ENCODE data around the genes ACSL3, KCNE4, SCG2 and FAM124B.

DNA sequence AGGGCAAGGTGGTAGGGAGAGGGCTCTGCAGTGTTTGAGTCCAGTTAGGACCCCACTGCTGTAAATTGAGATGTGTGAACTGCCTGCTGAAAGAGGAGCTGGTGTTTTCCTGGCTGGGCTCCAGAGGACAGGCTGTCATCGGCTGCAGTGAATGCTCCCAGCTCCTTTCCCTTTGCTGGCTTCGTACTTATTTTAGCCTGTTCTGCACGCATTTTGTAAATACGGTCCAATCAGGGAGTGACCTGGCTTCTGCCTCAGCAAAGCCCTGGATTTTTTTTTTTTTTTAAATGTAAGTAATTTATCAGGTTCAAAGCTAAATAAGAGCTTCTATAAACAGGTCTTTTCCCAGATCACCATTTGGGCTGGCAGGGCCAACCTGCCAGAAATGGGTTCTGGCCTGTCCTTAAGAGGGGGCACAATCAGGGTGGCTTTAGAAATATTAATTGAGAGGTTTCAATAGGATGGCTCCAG lies 37.6 kb downstream of the SLC4A3 start:
- RRBS: no CpG with 5 or more reads among the region's 4 CpGs

- RRBS: no CpG with 5 or more reads among the region's 1 CpG
These were observed 637.8 kb downstream of the SLC4A3 start for GRCh38 chr2:220265330-220265617.

DNA sequence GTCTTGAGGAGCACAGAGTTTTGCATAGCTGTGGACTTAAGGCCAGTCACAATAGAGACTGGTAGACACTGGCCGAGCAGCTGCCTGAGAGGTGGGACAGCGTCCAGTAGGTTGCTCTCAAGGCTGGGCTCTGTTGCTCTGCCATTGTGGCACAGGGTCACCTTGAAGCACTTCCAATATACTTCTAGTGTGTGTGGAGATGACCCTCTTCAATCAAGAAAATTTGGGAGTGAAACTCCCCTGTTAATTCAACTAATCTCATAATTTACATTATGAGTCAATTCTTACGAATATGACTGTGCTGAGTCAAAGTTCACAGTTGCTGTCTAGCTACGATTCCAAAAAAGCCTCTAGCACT lies 636.3 kb downstream of the EPHA4 start:
- RRBS: no CpG with 5 or more reads among the region's 4 CpGs

GRCh38 chr2:221419715-221420802 lies 152.0 kb downstream of the EPHA4 start:
- RRBS: no CpG with 5 or more reads among the region's 17 CpGs

DNA sequence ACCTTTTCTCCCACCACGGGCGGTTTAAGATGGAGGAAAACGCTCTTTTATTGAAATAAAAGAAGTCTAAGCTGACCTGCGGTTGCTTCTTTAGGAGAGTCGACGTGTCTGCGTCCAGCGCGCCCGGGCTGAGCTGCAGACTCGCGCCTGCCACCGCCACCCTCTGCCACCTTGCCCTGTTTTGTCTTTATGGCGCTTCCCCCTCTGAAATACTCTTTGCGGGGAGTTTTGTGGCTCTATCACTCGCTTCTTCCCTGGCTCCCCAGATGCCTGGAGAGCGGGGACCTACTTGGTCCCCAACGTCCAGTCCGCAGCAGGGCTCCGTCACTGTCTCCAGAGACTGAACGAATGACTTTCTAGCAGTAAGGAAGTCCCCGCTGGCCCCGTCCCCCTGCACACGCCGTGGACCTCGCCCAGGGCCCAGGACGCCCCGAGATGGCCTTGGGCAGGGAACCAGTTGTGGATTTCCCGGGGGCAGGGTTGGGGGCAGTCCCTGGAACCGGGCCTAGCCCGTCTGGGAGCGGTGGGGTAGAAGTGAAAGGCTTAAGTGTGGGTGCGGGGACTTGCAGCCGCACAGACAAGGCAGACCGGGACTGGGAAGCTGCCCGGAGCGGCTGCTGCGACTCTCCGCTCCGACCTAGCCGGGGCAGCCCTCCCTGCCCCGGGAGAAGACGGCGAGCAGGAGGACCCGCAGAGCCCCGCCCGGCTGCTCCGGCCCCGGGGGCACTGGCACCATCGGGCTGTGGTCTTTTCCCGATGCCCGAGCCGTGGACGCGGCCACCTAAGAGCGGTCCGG lies 741 bp upstream of the EPHA4 start:
- RRBS: 2% methylated on average over 20 of the region's 57 CpGs

DNA sequence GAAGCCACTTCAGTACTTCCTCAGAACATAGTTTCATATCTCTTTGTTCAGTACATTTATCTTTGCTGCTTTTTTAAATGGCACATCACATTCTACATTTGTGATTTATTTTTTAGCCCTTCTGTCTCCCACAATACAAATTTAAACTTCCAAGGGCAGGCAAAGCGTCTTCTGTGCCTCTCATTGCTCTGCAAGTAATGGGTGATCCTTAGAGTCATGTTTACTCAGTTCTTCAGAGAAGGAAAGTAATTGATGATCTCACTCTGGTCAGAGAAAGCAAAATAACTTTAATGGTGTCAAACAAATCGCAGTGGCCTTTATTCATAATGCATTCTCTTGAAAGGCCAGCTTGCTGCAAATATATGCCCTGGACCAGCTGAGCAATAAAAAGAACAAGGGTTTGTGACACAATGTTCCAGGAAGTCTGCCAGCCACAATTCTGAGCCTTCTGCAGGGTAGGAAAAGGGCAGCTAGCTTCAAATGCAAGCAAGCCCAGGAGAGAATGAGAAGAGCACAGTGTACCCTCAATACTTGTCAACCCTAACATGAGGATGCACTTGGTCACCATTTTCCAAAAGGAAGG lies 355.8 kb downstream of the PAX3 start:
- RRBS: no CpG with 5 or more reads among the region's 2 CpGs

DNA sequence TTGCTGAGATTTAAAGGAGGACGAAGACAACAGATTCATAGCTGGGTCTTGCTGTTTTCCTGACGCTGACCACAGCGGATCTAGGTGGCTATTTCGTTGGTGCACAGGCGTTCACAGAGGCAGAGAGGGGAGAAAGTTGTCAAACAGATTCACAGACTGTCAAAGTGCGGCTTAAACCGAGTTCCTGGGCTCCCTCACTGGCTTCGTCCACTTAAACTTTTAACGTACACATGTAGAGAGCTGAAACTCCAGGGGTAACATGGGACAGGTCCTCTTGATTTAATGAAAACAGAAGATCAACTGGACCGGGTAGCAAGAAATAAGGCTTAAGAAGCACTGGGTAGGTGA lies 944 bp upstream of the ENSG00000288658 start:
- RRBS: no CpG with 5 or more reads among the region's 10 CpGs

- RRBS: no CpG with 5 or more reads among the region's 4 CpGs
These were observed 3.0 kb downstream of the FARSB start for GRCh38 chr2:222652900-222653377.

- RRBS: under 1% methylated on average over 34 of the region's 60 CpGs
These were observed at the start of gene ACSL3 for GRCh38 chr2:222860704-222861158. TSS of gene ACSL3 (plus strand) at chr2:222861036.

GRCh38 chr2:222861159-222862100 lies 594 bp downstream of the ACSL3 start:
- RRBS: 1% methylated on average over 27 of the region's 82 CpGs

DNA sequence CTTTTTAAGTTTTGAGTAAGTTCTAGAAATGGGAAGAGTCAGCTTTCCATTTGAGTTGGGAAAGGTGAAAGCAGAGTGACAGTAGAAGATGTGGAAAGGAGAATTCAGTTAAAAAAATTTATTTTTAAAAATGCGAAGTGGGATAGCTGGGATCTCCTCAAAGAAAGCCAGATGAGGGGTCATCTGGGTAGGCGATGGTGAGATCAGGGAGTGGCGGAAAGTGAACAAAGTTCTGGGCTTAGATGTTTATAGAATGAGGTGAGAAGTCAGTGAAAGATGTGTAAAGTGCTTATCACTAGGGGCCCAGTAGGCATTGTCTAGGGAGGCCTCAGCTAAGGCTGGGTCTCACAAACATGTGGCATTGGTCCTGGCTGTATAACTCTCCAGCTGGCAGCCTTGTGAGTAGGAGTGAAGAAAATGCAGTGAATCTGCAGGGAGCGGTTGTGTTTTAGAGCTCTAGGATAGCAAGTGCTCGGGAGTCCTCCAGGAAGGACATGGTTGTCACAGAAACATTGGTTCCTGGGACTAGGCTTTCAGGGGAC lies 10.4 kb downstream of the ACSL3 start:
- RRBS: no CpG with 5 or more reads among the region's 5 CpGs

- RRBS: no CpG with 5 or more reads among the region's 10 CpGs
These were observed 57.7 kb upstream of the KCNE4 start for GRCh38 chr2:222994109-222994775.

DNA sequence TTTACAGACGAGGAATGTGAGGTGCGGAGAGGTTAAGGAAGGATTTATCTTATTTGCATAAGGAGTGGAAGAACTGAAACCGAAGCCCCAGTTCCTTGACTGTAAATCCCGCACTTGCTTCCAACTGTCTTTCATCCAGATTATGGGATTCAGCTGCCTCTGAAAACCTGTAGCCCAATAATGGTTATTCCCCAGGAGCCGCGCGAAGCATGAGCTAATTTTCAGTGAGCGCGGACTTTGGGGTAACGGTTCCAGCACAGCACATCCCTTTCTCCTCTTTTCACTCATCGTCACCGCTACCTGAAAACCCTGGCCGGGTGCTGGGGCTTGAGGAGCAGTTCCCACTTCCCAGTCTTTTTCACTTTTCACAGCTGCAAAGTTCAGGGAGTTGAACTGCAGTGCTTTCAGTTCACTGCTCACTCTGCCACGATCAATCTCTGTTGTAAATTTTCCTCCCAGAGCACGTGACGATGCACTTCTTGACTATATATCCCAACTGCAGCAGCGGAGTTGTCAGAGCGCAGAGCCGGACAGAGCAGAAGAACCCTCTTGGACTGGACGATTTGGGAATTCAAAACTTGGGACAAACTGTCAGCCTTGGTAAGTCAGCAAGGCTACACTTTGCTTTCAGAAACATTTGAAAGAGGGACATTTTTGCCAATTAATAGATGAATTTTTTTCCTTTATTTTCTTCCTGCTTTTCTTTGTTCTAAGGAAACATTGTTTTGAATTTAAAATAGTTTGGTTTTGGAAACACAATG lies at the start of gene KCNE4:
KCNE4 (plus strand) TSS at position 516 of the 761 bp plus-strand sequence.
- RRBS: no CpG with 5 or more reads among the region's 20 CpGs

DNA sequence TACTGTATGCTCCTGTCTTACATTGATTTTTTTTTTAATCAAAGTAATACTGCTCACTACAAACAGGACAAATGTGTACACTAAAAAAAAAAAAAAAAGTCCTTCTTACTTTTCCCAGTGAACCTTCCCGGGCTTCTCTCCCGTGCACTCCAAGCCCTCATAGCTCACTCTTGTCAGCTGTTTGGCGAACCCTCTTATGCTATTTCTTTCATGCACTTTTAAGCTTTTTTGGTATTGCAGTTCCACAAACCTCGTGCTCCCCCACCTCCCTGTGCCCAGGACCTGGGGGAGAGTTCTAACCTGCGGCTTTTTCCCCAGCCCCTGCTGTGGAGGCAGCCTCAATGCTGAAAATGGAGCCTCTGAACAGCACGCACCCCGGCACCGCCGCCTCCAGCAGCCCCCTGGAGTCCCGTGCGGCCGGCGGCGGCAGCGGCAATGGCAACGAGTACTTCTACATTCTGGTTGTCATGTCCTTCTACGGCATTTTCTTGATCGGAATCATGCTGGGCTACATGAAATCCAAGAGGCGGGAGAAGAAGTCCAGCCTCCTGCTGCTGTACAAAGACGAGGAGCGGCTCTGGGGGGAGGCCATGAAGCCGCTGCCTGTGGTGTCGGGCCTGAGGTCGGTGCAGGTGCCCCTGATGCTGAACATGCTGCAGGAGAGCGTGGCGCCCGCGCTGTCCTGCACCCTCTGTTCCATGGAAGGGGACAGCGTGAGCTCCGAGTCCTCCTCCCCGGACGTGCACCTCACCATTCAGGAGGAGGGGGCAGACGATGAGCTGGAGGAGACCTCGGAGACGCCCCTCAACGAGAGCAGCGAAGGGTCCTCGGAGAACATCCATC lies 721 bp downstream of the KCNE4 start:
- RRBS: 1% methylated on average over 6 of the region's 38 CpGs

- RRBS: under 1% methylated on average over 9 of the region's 14 CpGs
These were observed at the start of gene SCG2 for GRCh38 chr2:223602051-223602557. TSS of gene SCG2 (minus strand) at chr2:223602361.

GRCh38 chr2:224400838-224401607 lies 884 bp downstream of the FAM124B start:
- RRBS: 86% methylated on average over 2 of the region's 22 CpGs

GRCh38 chr2:224401608-224402363 lies at the start of gene FAM124B:
TSS of gene FAM124B (minus strand) at chr2:224402107.
- RRBS: 81% methylated on average over 2 of the region's 20 CpGs

GRCh38 chr2:224864712-224865192 lies 148.6 kb upstream of the CCDC195 start:
- RRBS: no CpG with 5 or more reads among the region's 2 CpGs

DNA sequence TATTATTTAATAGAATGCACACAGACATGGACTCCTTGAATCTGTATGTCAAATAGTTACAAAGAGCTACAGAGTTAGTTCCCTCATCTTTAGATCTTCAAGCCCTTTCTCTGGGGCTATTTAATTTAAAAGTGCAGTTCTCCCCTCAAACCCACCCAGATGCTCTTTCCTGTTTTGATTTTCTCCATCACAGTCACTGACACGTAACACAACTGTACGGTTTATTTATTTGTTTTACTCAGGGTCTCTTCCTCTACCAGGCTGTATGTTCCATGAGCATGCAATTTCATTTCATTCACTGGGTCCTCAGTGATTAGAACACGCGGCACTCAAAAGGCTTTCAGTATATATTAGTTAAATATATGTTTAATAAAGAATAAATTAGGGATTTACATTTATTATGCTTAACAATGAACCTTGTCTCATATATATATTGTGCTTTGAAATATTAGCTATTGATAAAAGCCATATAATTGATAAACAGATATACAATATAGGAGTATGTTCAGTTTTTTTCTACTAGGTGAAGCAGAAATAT lies 94.6 kb downstream of the DOCK10 start:
- RRBS: no CpG with 5 or more reads among the region's 4 CpGs

- RRBS: no CpG with 5 or more reads among the region's 13 CpGs
These were observed 60.1 kb downstream of the DOCK10 start for GRCh38 chr2:224982120-224982678.